Progenitor cell of endocrine pancreas (in vitro differentiated cells): ENCODE measurements around a stretch of chr2.

DNA sequence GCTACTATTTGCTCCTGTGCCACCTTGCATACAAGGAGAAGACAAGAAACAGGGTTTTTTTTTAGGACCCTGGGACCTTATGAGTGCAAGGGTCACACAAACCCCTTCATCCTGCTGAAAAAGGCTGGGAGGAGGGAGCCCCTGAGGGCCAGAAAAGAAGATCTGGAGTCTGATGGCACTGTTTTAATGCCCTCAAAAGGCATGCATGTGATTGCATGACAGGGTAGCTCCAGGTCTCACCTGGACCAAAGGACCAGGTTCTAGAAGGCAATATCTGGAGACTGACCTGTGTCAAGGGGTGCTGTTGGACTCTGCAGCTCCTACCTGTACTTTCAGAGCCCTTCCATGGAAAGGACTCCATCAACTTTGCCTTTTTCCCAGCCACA is 42.7 kb downstream of the BMP10 start:
- PRO-cap = no peak

DNA sequence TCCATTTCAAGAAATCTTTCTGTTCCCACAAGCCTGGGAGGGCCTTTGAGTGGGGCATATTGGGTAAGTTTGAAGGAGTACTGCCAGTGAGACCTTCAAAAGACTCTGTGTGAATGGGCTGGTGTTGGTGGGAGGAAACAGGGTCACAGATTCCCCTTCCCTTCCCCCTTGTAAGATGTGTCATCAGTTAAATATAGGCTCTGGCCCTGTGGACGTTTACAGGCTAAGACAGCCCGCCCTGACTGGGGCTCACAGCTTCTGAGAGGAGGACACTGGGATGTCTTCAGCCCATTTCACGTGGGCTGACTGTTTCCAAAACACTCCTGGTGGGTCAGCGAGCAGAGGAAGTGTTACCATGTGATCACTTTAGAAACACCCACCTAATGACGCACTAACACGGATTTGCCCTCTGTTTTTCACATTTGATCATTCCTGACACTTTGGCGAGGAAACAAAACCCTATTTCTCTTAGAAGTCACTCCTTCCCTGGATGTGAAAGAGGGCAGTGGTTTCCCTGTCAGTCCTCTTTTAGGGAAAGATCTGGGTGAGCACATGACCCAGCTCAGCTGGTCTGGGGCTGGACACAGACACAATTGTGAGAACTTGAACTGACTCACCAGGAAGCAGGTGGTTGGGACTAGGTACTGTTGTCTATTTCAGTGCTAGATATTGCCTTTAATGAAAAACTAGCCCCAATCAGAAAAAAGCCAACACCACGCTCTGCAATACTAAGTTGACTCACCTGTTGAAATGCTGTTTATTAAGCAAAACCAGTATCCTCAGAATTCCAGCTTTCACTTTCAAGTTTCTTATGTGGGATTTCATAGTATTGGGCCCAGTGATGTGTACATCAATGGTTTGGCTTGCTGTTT is 38.9 kb downstream of the BMP10 start:
- PRO-cap = no peak

DNA sequence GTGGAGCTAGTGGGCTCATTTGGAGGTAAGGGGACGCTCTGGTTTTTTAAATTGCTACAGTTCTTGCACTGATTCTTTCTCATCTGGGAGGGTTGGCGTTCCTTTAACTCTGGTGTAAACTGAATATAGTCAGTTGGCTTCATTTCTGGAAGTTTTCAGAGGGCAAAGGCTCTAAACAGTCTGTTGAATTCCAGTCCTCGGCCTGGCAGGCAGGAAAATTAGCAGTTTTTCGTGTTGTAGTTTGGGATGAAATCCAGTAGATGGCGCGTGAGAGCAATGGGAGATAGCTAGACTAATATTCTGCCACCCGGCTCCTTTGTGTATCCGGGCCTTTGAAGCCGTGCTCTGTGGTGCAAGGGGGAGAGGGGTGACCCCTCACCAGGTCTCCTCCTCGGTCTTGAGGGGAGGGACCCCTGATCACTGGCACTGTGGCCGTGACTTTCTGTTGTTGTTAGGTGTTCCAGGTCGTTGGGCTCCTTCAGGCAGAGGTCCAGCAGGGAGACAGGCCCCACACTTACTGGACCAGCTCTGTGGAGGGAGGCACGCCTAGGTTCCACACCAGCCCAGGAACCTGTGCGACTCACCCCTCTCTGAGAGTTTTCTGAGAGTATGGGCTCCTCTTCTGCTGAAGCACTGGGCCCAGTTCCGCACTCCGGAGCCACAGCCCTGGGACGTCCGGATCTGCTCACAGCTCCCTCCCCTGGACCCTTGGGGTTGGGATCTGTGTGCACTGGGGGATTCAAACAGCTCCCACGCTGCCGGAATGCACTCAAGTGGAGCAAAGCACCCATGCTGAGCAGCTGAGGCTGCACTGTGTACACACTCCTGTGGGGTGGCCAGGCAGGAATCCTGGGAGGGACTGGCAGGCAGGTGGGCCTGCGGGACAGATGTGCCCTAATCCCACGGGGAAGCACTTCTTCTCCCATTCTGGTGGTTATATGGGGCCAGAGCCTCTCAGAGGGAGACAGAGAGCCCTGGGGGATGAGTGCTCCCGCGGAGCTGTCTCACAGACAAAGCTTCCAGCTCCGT is 9.0 kb downstream of the GKN2 start:
- PRO-cap = unidirectional peak, plus-strand start at position 335 of the sequence; unidirectional peak, plus-strand start at position 437 of the sequence

DNA sequence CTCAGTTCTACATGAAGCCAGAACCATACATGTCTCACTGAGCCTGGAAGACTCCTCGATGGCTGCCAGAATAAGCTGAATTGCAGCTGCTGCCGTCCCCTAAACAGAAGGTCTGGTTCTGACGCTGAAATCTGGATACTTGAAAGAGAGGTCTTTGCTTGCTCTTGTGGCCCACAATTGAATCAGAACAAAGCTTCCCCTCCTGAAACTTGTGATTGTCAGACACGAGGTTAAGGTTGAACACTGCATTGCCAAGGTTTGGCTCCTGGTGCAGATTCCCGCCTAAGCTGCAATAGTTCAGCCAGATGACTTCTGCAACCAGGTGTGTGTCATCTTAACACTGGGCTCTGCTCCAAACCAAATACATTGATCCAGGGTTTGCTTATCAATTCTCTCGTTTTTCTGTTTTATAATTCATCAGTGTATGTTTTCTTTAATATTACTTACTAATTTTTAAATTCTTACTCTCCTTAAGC is 14.6 kb downstream of the GKN1 start:
- PRO-cap = no peak

DNA sequence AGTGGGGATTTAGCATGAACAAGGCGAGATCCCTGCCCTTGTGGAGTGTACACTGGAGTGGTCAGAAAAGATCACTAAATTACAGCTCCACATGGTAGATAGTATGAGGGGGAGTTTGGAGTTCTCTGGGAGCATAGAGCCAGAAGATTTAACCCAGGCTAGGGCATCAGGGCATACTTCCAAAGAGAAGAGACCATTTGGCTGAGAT is 182.1 kb downstream of the GFPT1 start:
- PRO-cap = no peak

- PRO-cap = no peak
These were observed 1.1 kb upstream of the GFPT1 start for GRCh38 chr2:69388075-69388573.

GRCh38 chr2:69627749-69628382 is 15.7 kb downstream of the AAK1 start:
- PRO-cap = no peak

DNA sequence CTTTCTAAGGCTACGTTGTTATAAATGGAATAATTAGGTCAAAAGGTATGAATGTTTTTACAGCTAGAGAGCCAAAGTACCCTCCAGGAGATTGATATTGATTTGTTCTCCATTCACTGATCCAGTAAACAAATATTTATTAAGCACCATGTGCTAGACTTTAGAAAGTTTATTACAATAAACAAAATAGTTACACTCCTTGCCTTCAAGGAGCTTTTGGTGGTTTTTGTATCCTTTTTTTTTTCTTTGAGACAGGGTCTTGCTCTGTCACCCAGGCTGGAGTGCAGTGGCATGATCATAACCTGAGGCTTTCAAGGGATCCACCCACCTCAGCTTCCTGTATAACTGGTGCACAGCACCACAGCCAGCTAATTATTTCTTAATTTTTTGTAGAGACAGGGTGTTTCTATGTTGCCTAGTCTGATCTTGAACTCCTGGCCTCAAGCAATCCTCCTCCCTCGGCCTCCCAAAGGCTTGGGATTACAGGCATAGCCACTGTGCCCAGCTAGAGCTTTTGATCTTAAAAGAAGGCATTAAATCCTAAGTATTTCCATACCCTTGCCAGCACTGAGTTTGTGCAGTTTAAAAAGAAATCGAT is 6.8 kb upstream of the AAK1 start:
- PRO-cap = no peak

DNA sequence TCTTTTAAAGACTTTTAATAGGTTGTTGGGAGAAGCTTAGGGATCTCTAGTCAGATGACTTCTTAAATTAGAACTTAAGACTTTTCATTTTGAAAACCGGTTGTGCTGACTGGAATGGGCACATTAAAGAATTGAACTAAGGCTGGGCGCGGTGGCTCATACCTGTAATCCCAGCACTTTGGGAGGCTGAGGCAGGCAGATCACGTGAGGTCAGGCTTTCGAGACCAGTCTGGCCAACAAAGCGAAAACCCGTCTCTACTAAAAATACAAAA is 8.8 kb upstream of the AAK1 start:
- PRO-cap = no peak

GRCh38 chr2:69680304-69680735 is 36.8 kb upstream of the AAK1 start:
- PRO-cap = no peak

DNA sequence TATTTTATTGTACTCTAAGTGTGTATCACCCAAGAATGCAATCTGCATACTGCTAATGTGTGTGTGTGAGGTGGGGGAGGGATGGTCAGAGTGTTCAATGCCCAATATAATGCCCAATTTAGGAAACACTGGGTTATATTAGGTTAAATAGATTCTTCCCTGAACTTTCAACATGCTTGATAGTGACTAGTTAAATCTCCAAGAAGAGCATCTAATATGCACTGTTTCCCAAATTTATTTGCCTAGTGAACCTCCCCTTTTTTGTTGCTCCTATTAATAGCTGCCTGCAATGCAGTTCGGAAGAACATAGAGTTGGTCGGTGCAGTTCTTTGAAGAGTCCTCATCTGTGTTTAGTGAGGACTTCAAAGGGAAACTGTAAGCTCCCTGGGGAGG is 49.0 kb upstream of the ANXA4 start:
- PRO-cap = no peak

DNA sequence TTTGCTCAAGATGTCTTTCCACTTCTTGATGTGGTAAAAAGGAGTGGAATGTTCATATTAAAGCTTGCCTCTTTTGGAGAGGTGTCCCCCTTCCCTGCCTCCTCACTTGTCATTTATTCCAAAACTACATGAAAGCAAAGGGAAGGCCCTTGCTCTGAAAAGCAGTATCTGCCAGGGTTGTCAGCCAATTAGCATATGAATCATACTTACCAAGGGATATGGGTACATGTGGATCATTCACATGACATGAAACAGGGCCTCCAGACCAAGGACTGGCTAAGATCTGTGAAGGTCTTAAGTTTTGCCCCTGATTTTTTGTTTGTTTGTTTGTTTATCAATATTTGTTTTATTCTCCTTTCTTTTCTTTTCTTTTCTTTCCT is 31.3 kb downstream of the ANXA4 start:
- PRO-cap = no peak

GRCh38 chr2:69781271-69781807 is 39.4 kb downstream of the ANXA4 start:
- PRO-cap = no peak

DNA sequence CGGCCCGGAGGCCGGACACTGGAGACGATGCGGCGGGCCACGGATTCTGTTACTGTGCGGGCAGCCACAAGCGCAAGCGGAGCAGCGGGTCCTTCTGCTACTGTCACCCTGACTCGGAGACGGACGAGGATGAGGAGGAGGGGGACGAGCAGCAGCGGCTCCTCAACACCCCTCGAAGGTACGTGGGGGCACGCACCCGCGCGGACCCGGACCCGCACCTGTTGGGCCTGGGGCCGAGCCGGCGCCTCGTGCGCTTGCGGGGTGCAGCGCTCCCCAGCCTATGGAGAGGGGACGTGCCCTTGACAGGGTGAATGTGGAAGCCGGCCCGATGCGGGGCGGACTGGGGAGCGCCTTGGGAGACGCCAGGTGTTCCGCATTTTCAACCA is 508 bp downstream of the GMCL1 start:
- PRO-cap = bidirectional peak, plus-strand start at position 49 of the sequence, minus-strand start outside the sequence

- PRO-cap = no peak
These were observed 3.0 kb downstream of the MXD1 start for GRCh38 chr2:69917709-69918529.

DNA sequence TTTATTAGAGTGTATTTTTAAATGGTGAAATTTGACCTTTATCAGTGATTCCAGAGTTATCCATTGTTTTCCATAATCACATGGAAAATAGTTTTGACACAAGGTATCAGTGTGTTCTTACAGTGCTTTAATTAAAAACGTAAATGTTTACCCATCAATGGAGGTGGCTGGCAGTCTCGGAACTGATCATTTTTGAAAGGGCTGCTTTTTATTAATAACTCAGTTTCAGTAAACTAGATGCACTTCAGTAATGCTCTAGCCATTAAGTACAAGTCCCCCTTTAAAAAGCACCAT is 3.8 kb downstream of the MXD1 start:
- PRO-cap = no peak

GRCh38 chr2:69930044-69931068 is 15.4 kb downstream of the MXD1 start:
- PRO-cap = no peak

DNA sequence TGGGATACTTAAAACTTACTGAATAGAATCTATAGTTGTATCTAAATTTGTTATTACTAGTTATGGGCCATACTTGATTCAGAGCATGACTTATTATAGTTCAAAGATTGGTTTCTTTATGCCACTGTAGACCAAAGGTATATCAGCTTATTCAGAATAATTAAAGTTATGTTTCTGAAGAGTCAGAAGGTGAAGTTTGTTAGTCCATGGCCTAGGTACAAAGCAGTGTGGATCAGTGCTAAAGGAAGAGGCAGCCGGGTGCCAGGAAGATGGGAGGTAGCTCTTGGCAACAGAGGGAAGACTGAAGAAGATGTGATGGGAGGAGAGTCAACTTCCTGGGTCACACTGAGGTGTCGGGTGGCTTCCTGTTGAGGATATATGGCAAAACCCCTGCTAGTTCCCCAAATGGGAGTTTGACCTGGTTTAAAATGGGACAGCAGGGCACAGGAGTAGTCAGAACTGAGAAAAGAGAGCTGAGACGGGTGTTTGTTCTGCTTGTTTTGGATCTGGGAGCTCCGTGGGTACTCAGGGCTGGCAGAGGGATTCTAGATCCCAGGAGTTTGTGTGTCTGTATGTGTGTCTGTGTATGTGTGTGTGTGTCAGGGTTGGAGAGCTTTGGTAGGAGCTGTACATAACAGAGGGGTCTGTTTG is 16.9 kb downstream of the MXD1 start:
- PRO-cap = no peak

DNA sequence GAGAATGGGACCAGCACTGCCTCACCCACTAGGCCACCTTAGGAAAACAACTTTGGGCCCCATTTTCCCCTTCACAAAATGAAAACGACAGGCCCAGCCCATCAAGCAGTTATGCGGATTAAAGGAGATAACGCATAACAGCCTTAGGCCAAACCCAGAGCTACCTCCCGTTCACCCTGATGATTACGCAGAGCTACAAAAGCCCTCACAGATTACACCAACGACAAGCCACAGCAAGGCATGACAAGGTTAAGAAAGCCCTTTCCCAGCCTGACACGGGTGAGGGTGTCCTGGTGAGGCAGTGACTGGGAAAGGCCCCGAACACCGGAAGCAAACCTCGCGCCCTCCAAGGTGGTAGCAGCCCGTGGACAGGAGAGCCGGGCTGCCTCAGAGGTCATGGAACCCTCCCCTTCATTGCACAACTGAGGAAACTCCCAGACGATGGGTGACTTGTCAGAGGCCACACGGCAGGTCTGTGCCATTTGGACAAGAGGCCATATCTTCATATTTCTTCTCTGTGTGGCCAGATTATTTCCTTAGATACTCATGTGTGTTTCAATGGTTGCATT is 17.0 kb upstream of the ASPRV1 start:
- PRO-cap = no peak

- PRO-cap = bidirectional peak, plus-strand start at chr2:70030242, minus-strand start at chr2:70030144
These were observed 57.3 kb upstream of the PCBP1 start for GRCh38 chr2:70029740-70030591.